ENCODE measurements around a stretch of chr11.

DNA sequence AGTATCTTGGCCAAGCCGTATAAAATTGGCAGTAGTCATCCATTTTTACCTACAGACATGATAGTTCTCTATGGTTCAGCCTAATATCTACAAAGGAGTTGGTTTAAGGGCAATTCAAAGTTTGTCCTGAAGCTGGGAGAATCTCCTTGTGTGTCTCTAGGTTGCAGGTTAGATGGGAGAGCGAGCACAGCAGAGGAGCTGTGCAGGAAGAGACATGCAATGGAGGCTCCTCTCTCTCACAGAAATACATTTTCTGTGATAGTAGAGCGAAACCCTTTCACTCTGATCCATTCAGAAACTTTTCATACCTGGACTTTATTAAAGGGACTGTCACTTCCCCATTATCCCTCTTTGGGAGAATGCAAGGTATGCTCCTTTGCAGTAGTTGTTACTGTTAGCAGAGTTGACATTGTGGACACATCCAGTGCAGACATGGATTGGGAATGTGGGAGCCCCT is 91.6 kb downstream of the PPP6R3 start:
- PRO-cap = no peak

- PRO-cap = bidirectional peak, plus-strand start at chr11:68781119, minus-strand start at chr11:68780996
Observed at GRCh38 chr11:68780840-68781400, 29.6 kb upstream of the TESMIN start.

DNA sequence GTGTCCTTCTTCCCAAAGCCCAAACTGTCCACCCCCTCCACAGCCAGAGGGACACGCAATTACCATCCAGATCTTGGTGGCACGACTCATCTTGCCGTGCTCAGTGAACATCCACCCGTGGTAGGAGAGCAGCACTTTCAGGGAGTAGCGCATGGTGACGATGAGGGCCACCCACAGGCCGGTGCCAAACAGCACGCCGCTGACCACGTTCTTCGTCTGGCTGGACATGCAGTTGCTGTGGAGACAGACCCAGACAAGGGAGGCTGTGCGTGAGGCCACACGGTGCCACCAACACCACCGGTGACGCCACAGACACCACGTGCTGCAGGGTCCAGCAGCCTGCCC is 34.3 kb downstream of the CPT1A start:
- PRO-cap = no peak

- PRO-cap = bidirectional peak, plus-strand start at chr11:68844143, minus-strand start at chr11:68843816
Observed at GRCh38 chr11:68843637-68844501, 2.2 kb upstream of the CPT1A start.

GRCh38 chr11:69010014-69010768 is 2.9 kb downstream of the MRGPRF start:
- PRO-cap = no peak

- PRO-cap = no peak
Observed at GRCh38 chr11:69011914-69012828, 875 bp downstream of the MRGPRF start.

GRCh38 chr11:69035321-69035945 is 13.3 kb upstream of the TPCN2 start:
- PRO-cap = bidirectional peak, plus-strand start at chr11:69035638, minus-strand start at chr11:69035477

DNA sequence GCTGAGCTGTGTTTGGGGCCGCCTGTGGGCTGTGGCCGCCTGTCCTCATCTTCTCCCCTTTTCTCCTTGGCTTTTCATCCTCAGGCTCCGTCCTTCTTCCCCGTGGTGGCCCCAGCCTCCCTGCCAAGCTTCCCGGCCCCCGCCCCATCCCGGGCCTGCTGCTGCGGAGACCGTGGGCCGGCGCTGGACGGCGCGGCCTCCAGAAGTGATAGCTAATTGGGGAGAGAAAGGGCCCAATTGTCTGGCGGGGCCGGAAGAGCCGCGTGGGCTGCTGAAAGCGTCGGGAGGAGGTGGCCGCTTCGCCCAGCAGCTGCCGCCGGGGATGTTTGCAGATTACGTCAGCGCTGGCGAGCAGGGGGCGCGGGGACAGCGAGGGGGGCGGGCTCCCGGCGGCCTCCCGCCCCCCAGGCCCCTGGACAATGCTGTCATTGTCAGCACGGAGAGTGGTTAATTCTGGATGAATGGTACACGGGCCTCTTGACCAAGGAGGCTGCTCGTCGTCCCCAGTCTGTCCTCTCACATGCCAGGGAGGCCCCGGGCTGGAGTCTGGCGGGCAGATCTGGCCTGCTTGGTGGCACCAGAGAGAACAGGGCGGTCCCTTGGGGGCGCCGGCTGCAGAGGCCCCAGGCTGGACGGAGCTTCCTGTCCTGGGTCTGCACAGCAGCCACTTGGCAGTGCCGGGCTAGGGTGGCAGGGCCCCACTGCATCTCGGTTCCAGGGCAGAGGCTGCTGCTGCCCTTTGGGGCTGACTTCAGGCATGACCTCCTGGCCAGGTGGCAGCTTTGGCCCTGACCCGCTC is 1.6 kb downstream of the SMIM38 start:
- PRO-cap = no peak

GRCh38 chr11:69158860-69159437 is 3.2 kb downstream of the SMIM38 start:
- PRO-cap = no peak

GRCh38 chr11:69166140-69166501 is 10.4 kb downstream of the SMIM38 start:
- PRO-cap = no peak

GRCh38 chr11:69321992-69322575 is 28.1 kb downstream of the MYEOV start:
- PRO-cap = no peak

GRCh38 chr11:69463172-69463867 is 169.4 kb downstream of the MYEOV start:
- PRO-cap = no peak

DNA sequence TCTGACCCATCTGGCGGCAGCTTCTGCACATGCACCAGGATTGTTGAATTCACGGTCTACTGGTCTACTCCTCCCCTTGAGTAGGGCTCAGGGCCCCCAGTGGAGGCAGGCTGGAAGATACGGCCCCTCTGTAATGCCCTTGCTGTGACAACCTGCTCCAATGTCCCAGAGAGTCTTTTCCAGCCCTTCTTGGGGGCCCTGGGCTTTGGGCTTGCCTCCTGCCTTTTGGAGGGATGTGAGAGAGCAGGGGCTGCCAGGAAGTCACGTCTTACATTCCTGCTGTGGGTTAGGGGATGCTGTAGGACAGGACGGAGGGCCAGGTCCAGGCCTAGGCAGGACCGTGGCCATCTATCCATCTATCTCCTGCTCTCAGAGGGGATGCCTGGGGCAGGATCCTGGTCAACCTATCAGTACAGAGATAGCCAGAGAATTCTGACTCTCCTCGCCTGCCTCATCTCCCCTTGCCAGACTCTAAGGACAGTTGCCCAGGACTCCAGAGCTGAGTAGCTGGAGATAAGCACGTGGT is 70.9 kb upstream of the CCND1 start:
- PRO-cap = no peak

- PRO-cap = no peak
Observed at GRCh38 chr11:69666797-69667435, 8.2 kb downstream of the LTO1 start.

GRCh38 chr11:69943523-69943965 is 124.3 kb upstream of the FGF3 start:
- PRO-cap = no peak

DNA sequence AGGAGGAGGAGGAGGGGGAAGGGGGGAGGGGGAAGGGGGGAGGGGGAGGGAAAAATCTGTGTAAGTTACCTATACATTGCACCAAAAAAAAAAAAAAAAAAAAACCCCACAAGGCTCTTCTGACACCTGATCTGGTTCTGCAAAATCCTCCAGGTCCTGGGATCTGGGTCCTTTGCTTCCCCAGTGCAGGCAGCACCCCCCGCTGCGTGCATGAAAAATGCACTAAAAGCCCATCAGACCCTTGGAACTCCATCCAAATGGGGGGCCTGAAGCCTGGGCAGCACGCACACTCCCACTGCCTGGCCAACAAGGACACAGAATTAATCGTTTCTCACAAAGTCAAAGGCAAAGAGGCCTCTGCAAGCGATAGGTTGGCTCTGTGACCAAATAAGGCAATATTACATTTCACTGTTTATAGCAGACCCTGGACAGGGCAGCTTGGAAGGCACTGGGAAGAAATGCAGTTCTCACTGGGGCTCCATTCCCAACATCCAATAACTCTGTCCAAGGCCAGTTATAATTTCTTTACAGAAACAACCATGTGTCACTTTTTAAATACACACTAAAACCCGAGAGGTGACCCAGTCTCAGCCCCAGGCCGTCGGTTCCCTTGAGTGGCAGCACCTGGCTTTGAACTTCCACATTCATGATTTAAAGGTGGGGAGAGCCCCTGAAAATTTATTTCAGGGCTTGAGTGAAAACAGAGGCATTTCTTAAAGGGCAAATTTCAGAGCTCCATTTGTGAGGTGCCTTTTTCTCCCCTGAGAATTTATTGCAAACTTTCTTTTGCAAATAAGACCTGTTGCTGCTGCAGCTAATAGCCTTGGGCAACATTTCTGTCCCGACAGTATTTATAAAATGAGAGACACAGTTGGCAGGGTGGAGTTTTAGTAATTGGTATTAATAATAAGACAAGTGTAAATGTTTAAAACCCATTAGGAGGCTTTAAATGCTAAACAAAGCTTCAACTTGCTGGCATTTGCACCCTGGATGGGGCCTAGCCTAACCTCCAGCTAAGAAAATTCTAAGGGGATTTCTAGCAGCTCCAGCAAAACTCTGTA is 114.4 kb upstream of the ANO1 start:
- PRO-cap = no peak

DNA sequence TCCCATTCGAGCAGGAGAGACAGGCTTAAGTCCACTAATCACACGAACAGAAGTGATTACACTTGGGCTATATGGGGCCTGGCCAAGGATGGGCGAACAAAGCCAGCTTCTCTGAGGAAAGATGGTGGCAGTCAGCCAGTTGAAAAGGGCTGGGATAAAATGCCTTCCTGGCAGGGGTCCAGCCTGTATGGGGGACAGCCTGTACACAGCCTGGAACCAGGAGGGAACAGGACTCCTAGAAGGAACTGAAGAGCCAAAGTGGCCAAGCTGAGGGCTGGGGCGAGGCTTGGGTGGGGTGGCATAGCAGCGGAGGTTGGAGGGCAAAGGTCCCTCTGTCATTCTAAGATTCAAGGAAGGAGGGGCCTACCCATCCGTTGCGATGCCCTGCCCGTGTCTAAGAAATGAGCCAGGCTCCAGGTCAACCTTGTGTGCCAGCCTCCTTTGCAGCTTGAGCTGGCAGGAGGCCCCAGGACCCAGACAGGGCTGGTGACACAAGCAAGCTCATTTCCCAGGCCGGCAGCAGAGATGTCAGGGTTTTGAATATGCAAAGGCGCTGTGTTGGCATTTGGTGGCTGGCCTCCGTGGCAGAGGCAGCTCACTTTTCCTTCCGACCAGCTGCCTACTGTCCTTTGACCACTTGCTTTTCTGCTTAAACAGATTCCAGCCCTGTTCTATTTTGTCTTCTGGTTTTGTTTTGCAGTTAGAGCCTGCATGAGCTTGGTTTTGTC is 22.7 kb downstream of the FADD start:
- PRO-cap = no peak

DNA sequence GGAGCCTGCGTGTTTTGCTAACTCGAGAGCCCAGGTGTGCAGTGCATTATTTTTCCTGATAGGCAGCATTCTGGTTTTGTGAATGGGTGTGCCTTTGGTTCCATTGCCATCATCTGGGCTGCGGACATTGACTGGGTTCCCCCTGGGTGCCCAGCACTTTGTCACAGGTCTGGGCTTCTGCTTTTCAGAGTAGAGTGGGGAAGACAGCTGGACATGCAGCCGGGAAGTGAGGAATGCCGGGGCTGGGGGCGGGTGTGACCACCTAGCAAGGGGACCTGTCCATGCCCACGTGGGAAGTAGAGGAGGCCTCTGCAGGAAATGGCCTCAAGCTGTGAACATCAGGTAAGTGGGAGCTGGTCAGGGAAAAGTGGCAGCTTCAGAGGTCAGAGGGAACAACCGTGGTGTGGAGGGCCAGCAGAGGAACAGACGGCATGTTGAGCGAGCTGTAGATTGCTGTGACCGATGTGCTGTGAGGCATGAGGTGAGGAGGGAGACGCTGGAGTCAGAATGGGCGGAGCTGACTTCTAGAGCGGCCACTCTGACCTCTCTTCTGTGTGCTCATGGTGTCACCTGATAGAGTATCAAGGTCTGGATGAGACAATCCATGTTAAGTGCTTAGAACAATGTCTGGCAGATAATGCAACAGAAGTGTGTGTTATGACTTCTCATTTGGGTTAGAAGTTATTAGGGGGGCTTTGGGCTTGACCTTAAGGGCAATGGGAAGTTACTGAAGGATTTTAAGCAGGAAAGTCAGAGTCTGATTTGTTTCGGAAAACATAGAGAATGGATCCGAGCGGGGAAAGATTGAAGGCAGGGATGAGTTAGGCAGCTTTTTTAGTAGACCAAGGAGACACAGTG is 42.4 kb downstream of the PPFIA1 start:
- PRO-cap = no peak

GRCh38 chr11:70381805-70382951 is 16.2 kb upstream of the CTTN start:
- PRO-cap = no peak

- PRO-cap = no peak
Observed at GRCh38 chr11:70455584-70455973, 57.2 kb downstream of the CTTN start.